Metanephros (tissue), 2 donors: ENCODE measurements around a stretch of chr17.

GRCh38 chr17:49515105-49515959, 20.2 kb downstream of the NGFR start:
- RAMPAGE, long total RNA, result no peak

- RAMPAGE, long total RNA, result no peak
Measured at GRCh38 chr17:49556188-49556649, 19.5 kb upstream of the NXPH3 start.

- RAMPAGE, long total RNA, result no peak
Measured at GRCh38 chr17:49616345-49617126, 40.9 kb downstream of the NXPH3 start.

- RAMPAGE, long total RNA, result no peak
Measured at GRCh38 chr17:49633129-49633446, 44.8 kb downstream of the SPOP start.

DNA sequence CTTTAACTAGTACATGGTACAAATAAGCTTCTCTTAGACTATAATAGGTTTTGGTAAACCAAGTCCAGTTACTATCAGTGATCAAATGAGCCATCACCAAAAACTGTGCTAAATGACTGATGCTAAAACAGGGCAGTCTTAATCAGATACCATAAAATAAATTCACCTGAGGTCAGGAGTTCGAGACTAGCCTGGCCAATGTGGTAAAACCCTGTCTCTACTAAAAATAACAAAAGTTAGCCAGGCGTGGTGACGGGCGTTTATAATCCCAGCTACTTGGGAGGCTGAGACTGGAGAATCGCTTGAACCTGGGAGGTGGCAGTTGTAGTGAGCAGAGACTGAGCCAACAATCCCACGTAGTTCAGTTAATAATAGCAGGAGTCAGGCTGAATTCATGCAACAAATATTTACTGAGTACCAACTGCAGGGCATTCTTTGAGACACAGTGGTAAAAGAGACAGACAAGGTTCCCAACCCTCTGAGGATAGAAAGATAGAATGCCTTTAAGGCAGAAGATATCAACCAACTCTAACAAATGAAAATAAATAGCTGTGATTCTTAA, 39.2 kb downstream of the SPOP start:
- RAMPAGE, long total RNA, result no peak

- RAMPAGE, long total RNA, result no peak
Measured at GRCh38 chr17:49646039-49647155, 31.5 kb downstream of the SPOP start.

DNA sequence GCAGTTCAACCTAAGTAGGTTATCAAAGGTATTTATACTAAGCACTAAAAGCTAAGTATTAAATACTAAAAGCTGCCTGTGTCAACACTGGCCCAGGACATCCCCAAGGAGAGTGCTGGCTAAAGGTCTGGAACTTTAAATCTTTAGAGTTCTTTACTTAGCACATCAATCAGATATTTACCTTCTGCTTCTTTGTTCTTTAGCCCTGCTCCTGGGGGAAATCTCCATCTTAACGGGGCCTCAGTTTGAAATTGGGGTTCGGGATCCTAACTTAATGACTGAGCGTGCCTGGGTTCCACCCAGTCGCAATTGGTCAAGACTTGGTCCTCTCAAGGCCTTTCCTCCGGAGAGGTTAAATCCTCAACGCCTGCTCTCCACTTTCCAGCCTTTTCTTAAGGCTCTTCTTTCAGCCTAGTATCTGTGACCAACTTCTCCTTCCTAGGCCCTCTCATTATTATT, 1.1 kb upstream of the KAT7 start:
- RAMPAGE, long total RNA, result no peak

GRCh38 chr17:49798166-49798708, 9.8 kb downstream of the KAT7 start:
- RAMPAGE, long total RNA, result no peak

GRCh38 chr17:49832364-49832692, 15.5 kb downstream of the TAC4 start:
- RAMPAGE, long total RNA, result no peak

GRCh38 chr17:49890842-49891269, 43.0 kb upstream of the TAC4 start:
- RAMPAGE, long total RNA, result no peak

GRCh38 chr17:50047255-50048168, 8.4 kb upstream of the ITGA3 start:
- RAMPAGE, long total RNA, result no peak

- RAMPAGE, long total RNA, result no peak
Measured at GRCh38 chr17:50094106-50094612, 992 bp upstream of the PDK2 start.

- RAMPAGE, long total RNA, result no peak
Measured at GRCh38 chr17:50139264-50139698, 9.3 kb upstream of the SAMD14 start.

DNA sequence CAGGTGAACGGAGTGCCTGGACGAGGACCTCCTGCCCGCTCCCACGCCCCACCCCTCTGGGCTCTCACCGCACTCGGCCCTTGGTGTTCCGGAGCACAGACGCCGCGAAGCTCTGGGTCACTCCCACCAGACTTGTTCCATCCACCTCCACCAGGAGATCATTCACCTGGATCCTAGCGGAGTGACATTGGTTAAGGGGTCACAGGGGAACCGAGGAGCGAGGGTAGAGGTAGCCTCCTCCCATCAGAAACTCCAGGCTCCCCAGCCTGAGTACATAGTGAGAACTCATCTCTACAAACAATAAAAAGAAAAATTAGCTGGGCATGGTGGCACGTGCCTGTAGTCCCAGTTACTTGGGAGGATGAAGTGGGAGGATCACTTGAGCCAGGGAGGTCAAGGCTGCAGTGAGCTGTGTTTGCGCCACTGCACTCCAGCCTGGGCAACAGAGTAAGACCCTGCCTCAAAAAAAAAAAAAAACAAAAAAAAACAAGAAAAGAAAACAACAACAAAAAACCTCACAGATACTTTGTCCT, 9.2 kb downstream of the PPP1R9B start:
- RAMPAGE, long total RNA, result no peak

DNA sequence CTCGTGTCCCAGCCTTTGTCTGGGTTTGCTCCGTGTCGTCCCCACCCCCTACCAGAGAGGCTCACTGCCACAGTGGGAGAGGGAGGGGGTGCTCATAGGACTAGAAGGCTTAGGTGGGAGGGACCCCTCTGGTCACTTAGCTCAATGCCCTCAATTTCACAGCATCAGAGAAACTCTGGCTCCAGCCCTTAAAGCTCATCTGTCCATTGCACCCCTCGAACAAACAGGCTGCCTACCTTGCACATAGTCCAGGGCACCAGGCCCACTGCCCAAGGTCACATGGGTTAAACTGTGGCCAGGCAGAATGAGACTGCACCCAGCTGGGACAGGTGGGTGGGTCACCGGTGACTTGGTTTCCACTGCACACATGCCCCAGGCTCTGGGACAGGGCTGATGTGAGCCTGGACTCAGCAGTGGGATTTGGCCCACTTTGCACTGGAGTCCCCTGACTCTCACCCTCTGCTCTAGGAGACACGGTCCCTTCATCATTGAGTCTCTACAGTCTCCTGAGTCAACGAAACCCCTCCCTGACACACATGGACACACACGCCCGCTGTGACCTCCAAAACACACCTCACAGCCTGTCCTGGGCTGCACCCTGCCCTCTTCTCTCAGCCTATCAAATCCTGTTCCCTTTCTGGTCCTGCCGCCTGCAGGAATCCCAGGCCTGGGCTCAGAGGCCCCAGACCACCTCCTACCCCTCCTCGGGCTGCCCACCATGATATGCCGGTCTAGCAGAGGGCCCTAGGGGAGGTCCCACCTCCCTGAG, 3.8 kb downstream of the PPP1R9B start:
- RAMPAGE, long total RNA, result no peak

GRCh38 chr17:50205347-50205922, 4.0 kb upstream of the COL1A1 start:
- RAMPAGE, long total RNA, result no peak

GRCh38 chr17:50206873-50207281, 5.4 kb upstream of the COL1A1 start:
- RAMPAGE, long total RNA, result no peak

- RAMPAGE, long total RNA, result no peak
Measured at GRCh38 chr17:50318914-50319302, 27.0 kb upstream of the XYLT2 start.

DNA sequence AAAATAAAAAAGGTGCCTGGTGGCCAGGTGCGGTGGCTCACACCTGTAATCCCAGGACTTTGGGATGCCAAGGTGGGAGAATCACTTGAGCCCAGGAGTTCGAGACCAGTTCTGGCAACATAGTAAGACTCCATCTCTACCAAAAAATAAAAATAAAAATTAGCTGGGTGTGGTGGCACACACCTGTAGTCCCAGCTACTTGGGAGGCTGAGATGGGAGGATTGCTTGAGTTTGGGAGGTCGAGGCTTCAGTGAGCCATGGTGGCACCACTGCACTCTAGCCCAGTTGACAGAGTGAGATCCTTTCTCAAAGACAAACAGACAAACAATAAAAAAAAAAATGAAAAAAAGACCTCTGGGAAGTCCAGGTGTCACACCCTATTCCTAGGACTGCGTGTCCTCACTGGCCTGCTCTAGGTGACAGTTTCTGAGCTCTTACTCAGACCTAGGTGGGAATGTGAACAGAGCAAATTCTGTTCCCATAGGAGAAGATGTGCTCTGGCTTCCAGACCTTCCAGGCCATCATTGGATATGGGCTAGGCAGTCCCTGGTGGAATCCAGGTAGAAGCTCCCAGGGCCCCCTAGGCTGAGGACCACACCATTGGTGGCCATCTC, 11.8 kb downstream of the CHAD start:
- RAMPAGE, long total RNA, result no peak

DNA sequence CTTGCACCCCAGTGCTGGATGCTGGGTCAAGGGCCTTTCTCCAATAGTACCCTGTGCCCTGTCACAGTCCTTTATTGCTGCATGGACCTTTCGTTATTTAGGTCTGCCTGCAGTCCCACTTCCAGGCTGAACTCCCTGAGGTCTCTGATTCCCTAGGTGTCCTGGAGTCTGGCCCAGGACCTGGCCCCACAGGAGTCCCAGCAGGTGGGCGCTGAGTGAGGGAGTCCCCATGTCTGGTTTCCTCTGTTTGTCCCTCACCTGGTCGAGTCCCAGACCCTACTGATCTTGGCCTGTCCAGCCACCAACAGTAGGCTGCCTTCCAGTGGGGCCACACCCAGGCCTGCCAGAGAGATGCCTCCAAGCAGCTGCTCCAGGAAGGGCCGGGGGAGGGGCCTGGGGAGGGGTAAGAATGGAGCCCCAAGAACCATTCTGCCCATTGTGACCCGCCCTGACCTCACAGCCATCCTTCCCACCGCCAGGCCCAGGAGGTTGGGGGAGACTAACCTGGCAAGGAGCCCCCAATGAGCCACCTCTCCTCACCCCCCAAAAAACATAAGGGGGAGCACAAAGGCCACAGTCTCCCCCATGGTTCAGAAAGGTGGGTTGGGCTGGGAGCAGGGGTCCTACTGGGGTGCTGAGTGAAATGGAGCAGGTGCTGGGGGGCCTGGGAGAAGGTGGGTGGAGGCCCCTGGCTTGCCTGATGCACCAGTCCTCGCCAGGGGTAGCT, 753 bp downstream of the SPATA20 start:
- RAMPAGE, long total RNA, result no peak